Transverse colon (tissue), 4 donors: ENCODE measurements around the gene H2BC11.

DNA sequence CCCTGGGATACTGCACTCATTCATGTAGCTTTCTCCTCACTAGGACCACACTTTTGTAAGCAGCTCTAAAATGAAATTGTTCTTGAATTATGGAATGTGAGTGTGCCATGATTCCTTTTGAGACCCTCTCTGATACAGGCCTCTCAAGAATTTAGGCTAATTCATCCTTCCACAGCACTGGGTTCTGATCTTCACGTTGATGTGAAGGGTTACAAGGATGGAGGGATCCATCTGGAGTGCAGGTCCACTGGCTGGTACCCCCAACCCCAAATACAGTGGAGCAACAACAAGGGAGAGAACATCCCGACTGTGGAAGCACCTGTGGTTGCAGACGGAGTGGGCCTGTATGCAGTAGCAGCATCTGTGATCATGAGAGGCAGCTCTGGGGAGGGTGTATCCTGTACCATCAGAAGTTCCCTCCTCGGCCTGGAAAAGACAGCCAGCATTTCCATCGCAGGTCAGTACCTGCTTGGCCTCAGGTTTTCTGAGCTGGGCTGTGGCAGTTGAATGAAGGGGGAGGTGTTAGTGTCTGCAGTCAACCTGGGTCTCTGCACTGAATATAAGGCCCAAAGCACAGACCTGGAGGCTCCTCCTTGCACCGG is 5.5 kb downstream of the BTN3A1 start:
- PRO-cap, result no peak
- RAMPAGE, long total RNA, 4 experiments, result start-site peak on the plus strand in 1 of 4 experiments, centred at position 304 of the sequence, 26 reads per replicate

DNA sequence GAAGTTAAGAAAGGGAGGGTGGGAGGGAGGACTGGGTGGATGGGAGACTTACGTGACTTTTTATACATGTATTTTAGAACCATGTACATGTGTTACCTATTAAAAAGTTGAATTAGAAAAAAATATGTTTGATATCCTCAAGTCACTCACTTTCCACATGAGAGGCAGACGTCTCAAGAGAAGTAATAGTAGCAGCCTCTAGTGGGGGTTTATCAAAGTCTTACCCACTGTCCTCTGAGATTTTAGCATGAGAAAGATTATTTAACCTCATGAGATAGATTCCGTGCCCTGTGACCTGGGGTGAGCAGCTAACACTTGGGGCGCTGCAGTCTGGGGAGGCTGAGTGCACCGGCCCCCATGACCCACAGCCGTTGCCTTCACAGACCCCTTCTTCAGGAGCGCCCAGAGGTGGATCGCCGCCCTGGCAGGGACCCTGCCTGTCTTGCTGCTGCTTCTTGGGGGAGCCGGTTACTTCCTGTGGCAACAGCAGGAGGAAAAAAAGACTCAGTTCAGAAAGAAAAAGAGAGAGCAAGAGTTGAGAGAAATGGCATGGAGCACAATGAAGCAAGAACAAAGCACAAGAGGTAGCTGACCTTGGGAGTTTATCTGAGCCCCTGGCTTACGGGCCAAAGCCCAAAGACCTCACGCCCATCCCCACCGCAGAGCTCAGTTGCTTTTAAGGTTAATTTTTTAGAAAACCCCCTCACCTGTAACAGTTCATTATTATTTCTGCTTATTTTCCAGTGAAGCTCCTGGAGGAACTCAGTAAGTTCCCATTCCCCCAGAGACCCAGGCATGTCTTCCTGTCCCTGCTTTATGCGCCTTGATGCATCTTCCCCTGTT is 7.3 kb downstream of the BTN3A1 start:
- PRO-cap, result no peak
- RAMPAGE, long total RNA, 4 experiments, result start-site peak on the plus strand in 1 of 4 experiments, centred at position 326 of the sequence, 6 reads per replicate

- PRO-cap, result no peak
- RAMPAGE, long total RNA, 4 experiments, result start-site peak on the plus strand in 1 of 4 experiments, at chr6:26422924-26423085 at its widest, 6 reads per replicate
Observed at GRCh38 chr6:26422819-26423515, 17.3 kb upstream of the BTN3A3 start.

DNA sequence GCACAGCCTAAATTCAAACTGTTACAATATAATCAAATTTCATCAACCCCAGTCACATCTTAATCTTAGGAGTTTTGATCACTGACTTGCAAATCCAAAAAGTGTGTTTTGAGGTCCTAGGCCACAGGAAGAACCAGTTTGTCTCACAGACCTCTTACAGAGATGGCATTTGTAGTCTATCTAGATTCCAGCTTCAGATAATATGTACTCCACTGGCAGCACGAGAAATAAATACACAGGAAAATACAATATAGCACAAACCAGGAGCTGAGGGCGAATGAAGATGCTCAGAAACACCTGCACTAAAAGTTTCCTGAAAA is 692 bp upstream of the BTN3A3 start:
- PRO-cap, result no peak
- RAMPAGE, long total RNA, 4 experiments, result no peak in any of the 4 experiments

- PRO-cap, result no peak
- RAMPAGE, long total RNA, 4 experiments, result start-site peak on the plus strand in 2 of 4 experiments, at chr6:26459202-26459819 at its widest, 20 to 22 reads per replicate
Observed at GRCh38 chr6:26459365-26459890, 1.7 kb downstream of the BTN2A1 start.

- PRO-cap, result bidirectional peak, plus-strand start at chr6:26521729, minus-strand start at chr6:26521689; bidirectional peak, plus-strand start at chr6:26522067, minus-strand start at chr6:26521784; unidirectional peak, minus-strand start at chr6:26522444
- RAMPAGE, long total RNA, 4 experiments, result start-site peak on the plus strand in 2 of 4 experiments, at chr6:26522168-26522277 at its widest, 5 to 6 reads per replicate; start-site peak on the minus strand in 2 of 4 experiments, at chr6:26521720-26521804 at its widest, 14 to 17 reads per replicate
Observed at GRCh38 chr6:26521437-26522488, 16.4 kb upstream of the HMGN4 start.

DNA sequence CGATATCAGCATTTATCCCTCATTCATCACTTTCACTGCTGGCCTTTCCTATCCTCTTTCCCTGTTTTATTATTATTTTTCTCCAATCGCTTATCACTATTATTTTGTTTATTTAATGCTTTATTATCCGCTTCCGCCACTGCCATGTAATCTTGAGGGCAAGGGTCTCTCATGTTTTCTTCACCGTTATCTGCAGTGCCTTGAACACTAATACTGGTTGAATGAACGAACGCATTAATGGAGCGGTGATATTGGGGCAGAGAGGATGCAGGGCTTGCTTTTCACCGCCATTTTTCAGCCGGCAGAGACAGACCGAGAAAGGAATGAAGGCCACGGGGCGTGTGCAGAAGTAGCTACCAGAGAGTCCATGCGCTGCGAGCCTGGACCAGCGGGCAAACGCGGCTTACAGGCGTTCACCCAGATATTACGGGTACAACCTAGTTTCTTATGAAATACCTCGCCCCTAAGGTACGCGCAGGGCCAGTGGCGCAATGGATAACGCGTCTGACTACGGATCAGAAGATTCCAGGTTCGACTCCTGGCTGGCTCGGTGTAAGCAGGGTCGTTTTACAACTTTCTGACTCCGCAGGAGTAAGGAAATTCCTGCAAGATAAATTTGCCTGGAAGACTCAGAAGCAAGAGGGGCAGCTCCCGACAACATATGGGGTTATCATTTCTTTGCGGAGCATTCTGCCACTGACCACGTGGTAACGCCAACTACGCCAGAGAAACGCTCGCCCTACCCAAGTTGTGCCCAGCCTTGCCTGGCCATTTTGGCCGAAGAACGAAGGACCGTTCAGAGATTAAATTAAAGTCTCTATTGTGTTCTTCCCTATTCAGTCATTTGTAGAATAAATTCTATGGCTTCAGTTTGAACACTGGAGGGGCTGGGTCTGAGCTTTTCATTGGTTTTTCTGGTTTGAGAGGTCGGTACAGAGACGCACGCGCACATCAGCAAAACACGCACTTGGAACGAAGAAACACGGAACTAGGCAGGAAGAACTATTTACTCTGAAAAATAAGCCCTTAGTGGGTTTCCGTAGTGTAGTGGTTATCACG is 816 bp upstream of the HMGN4 start:
- PRO-cap, result bidirectional peak, plus-strand start at position 673 of the sequence, minus-strand start at position 398 of the sequence
- RAMPAGE, long total RNA, 4 experiments, result no peak in any of the 4 experiments

- PRO-cap, result no peak
- RAMPAGE, long total RNA, 4 experiments, result no peak in any of the 4 experiments
Observed at GRCh38 chr6:26553341-26553682, 15.1 kb downstream of the HMGN4 start.

DNA sequence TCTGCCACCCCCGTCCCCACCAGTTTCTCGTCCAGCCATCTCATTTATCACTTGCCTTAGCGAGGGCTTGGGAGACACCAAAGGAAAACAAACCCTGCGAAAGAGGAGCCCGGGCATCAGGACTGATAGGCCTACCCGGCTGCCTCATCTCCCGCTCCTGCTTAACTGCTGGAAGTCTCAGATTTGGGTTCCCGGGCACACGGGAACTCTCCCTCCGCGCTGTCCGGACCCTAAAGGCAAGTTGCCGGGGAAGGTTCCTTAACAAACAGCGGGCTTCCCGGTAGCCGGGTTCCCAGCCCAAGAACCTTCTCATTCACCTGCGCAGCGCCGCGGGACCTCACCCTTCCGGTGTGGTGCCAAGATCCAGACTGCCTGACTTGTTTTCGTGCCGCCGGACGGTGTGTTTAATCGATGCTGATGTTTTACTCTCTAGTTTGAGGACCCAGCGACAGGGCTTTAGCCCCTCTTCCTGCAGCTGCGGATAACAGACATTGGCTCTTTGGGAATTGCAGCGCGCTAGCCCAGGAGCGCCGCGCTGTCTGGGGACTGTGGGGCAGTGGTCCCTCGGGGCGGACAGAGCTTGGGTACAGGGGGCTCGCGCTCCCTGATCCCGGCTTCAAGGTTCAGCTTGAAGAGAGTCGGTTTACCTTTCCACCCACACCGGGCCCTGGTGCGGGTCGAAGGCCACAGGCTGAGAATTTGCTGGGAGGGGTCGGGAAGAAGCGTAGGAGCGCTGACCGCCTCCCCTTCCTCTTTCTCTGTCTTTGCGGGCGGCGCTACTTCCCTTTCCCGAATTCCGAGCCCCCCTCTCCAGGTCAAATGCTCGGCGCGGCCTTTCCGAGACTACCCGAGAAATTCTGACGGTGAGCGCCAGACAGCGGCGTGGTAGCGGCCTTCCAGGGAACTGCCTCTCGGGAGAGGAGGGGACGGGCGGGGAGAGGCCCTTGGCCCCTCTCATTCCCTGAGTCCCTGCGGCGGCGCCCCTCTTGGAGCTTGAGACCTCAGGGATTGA is 17.1 kb downstream of the ABT1 start:
- PRO-cap, result no peak
- RAMPAGE, long total RNA, 4 experiments, result no peak in any of the 4 experiments

GRCh38 chr6:27078625-27079028 is 54.0 kb downstream of the H2BC11 start:
- PRO-cap, result no peak
- RAMPAGE, long total RNA, 4 experiments, result no peak in any of the 4 experiments

GRCh38 chr6:27132194-27132941 is at the start of gene H2BC11:
Gene H2BC11, minus strand, starts transcription at chr6:27132795.
- PRO-cap, result bidirectional peak, plus-strand start at chr6:27132267, minus-strand start at chr6:27131955; bidirectional peak, plus-strand start at chr6:27133043, minus-strand start at chr6:27132795
- RAMPAGE, long total RNA, 4 experiments, result start-site peak on the minus strand in 2 of 4 experiments, at chr6:27132745-27132799 at its widest, 48 to 348 reads per replicate

DNA sequence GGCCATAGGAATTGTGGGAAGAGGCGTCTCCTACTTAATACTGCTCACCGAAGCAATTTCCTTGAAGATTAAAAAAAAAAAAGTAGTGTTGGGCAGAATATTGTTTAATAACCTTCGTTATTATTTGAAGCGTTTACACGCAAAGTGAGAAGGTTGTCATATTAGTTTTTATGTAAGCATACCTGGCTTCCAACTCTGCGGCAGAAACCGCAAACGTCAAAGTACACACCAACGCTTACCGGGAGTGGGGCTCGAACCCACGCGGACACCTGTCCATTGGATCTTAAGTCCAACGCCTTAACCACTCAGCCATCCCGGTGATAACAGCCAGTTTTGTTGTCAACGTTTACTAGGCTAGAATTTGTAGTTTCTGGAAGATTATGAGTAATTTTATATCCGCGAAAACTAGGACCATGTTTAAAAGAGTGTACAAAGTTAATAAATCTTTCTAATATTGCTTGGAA is 17.1 kb upstream of the PRSS16 start:
- PRO-cap, result no peak
- RAMPAGE, long total RNA, 4 experiments, result no peak in any of the 4 experiments

DNA sequence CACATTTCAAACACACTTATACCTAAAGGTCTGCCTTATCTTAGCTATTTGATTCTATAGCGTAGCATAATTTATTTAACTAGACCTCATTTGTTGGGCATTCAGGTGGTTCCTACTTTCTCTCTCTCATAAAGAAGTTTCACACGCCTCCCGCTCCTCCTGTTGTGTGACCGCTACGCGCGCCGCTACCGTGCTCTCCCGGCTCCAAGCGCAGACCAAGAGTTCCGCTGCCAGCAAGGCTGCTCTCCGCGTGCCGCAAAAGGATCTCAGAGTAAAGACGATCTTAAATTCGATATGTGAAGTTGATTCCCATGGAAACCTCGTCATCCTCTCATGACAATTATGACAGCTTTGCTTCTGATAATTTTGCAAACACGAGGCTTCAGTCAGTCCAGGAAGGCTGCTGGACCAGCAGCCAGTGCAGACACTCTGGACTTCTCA is 20.4 kb downstream of the PRSS16 start:
- PRO-cap, result no peak
- RAMPAGE, long total RNA, 4 experiments, result no peak in any of the 4 experiments

DNA sequence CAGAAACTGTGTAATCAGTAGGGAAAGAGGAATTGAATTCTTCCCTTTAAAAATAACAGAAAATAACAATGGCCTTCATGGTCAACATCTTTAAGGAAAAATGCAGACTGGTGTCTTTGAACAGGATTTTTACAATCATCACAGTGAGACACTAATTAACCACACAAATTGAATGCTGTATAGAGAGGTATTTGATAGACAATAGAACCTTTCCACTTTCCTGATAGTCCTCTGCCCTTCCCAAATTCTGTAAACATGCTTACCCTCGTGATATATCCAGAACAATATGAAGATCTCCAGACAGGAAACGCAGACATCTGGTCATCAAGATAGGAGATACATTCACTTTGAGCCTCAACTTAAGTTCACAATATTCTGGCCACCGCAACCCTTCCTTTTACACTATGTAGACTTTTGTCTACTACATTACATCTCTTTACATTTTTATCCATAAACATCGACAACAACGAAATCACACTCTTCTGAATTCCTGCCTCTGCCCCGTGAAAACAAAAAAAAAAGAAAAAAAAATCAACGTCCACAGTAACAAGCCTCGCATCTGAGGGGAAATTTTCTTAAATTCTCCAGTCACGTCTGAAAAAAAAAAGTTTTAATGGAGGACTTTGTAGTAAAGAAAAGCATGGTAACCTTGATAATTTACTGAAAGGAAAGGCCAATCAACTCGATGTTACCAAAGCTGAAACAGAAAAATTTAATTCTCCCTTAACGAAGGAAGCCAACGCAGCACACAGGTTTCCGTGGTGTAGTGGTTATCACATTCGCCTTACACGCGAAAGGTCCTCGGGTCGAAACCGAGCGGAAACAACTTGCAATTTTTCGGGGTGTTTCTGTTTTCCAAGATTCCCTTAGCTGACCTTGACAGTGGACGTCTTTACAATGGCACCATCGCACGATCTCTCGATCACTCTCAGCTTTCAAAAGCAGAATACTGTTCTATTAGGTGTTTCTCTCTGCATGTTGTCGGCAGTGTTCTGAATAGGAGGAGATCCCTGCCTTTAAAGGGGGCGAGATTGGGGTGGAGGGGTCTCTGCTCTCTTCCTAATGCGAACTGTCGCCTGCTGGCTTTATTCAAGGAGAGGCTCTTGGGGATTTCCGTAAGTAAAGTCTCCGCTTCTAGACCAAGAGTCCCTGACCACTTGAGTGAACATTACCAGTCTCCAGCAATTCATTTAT is 21.8 kb downstream of the POM121L2 start:
- PRO-cap, result no peak
- RAMPAGE, long total RNA, 4 experiments, result no peak in any of the 4 experiments

DNA sequence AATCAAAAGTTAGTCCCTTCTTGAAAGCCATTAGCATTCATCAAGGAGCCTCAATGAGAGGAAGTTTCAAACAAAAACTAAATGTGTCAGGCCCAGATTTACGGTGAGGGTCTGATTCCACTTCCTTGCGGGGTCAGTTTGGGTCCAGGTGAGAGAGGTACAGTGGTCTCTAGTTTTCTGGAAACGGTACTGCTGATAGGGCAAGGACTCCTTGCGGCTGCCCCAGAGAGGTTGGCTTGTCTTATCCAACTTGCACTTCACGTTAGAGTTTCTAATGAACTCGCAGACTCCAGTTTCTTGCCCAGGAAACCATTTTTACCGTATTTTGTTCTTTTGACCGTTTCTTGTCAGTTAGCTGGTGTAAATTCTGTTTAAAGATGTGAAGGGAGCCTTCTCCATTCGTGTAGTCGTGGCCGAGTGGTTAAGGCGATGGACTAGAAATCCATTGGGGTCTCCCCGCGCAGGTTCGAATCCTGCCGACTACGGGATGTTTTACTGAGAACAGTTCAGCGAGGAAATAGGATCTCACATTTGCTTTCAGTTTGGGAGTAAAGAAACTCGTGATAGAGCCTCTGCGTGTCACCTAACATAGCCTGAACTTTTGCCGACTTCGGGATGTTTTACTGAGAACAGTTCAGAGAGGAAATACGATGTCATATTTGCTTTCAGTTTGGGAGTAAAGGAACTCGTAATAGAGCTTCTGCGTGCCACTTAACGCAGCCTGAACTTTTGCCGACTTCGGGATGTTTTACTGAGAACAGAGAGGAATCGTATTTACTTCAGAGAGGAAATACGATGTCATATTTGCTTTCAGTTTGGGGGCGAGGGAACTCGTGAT is 5.7 kb upstream of the ZNF184 start:
- PRO-cap, result unidirectional peak, plus-strand start at position 668 of the sequence
- RAMPAGE, long total RNA, 4 experiments, result no peak in any of the 4 experiments

DNA sequence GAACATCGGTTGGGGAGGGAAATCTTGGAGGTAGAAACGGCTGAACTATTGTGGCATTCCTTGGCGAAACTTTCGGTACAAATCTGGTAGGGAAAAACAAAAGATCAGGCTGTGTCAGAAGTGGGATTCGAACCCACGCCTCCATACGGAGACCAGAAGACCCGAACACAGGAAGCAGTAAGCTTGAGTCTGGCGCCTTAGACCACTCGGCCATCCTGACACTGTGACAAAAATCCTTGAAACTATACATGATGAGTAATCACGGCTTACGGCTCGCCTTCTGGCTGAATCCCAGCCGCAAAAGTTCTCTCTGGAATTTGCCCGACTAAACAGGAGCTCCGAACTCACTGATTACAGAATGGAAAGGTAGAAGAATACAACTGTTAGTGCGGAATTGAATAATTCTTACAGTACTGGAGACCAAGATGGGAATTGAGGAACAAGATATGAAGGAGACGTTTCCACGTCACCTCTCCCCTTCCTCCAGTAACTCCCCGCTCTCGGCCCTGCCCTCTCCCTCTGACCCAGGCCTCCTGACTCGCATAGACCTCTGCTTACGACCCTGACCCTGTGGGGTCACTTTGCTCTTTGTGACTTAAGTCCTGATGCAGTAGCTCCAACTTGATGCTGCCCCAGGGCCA is 132.7 kb upstream of the ZNF184 start:
- PRO-cap, result no peak
- RAMPAGE, long total RNA, 4 experiments, result no peak in any of the 4 experiments

- PRO-cap, result unidirectional peak, plus-strand start at chr6:27630793
- RAMPAGE, long total RNA, 4 experiments, result no peak in any of the 4 experiments
Observed at GRCh38 chr6:27630544-27631734, 158.0 kb upstream of the ZNF184 start.

DNA sequence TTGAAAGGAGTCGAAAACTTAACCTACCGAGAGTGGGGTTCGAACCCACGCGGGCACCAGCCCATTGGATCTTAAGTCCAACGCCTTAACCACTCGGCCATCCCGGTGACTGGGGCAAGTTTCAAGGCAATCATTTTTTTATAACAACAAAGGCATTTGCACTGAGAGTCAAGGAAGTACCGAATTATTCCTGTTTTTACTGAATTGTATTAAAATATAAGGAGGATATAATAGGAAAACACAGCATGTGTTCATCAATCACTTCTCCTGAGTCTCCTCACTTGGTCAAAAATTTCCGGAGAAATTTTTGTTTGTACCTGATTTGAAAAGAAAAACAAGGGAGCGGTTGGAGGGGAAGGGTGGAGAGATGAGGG is 86.6 kb downstream of the H2BC13 start:
- PRO-cap, result no peak
- RAMPAGE, long total RNA, 4 experiments, result no peak in any of the 4 experiments

GRCh38 chr6:27738341-27738674 is 69.4 kb downstream of the H2BC13 start:
- PRO-cap, result no peak
- RAMPAGE, long total RNA, 4 experiments, result no peak in any of the 4 experiments

- PRO-cap, result no peak
- RAMPAGE, long total RNA, 4 experiments, result no peak in any of the 4 experiments
Observed at GRCh38 chr6:27808769-27809276, 850 bp downstream of the H2AC13 start.